ENCODE measurements around a stretch of chr3.

GRCh38 chr3:196336446-196336978, 1.7 kb downstream of the TM4SF19 start:
- CAGE, long polyA plus RNA: no peak
- RRBS: no CpG with 5 or more reads among the region's 12 CpGs

DNA sequence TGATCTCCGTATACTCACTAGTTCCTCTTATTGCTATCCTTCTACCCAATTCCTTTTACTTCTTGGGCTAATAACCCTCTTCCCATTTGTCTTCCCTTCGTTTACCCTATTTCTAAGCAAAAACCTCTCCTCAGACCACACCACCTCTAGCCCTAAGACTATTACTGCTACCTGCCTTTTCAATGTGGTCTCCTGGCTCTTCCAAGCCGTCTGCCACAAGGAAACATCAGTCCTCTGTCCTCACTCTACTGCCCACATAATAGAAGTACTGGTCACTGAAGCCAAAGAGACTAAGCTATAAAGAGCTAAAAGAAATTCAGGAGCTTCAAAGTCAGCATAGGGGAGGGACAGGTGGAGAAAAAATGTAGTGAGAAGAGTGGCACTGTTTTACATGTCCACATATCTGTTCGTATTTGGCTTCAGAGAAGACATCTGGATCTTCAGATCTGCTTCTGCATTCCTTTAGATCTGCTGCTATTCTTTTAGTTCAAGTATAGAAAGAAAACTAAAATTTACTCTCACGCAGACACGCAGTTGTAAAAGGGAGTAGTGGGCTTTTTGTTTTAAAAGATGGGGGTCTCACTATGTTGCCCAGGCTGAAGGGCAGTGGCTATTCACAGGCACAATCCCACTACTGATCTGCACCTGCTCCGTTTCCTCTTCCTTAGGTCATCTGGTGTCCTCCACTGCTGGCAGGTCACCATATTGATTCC, 35.1 kb downstream of the UBXN7 start:
- CAGE, long polyA plus RNA: no peak
- RRBS: no CpG with 5 or more reads among the region's 7 CpGs

DNA sequence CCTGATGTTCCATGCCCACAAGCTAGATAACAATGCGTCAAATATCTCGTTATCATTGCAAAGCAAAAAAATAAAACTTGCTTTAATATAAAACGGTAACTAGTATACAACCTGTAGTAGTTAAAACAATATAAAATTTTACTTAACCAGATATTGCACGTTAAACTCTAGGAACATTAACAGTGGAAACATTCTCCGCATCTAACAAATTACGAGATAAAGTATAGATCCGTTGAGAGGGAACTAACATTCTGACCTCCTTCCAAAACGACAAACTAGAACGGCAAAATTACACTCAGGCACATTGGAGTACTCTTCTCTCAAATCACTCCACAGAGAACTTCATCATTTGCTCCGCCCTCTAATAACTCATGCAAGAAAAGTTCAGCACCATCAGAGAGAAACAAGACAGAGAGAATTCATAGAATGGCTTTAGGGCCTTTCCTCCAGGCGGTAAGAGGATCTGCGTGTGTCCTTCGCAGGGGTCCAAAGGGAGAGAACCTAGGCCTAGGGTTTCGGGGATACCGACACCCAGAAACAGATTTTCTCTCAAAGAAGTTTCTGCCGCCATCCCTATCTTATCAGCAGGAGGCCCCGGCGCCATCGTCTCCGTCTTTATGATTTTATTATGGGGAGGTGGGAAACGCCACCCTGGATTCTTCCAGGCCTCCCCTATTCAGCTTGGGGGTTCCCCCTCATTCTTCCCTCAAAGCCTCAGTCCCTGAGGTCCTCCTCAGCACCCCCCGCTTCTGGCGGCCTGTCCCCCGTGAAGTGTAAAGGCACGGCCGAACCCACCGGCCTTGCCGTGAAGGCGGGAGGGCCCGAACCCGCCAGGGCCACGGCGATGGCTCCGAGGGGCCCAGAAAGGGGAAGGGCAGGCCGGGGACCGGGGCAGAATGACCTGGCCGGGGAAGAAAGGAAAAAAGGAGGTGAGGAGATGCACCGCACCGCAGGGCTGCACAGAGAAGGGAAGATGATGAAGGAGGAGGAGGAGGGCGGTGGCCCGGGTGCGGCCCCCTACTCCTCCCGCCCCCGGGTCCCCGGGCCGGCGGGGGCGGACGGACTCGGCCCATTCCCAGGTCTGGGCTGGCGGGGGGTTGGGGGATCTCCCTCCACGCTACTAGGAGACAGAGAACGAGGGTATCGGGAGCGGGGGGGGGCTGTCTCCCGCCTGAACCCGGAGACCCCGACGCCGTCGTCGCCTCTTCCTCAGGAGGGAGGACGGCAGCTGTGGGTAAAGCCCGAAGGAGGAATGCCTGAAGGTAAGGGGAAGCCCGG, 799 bp downstream of the UBXN7 start:
- CAGE, long polyA plus RNA: no peak
- RRBS: under 1% methylated on average over 16 of the region's 65 CpGs

DNA sequence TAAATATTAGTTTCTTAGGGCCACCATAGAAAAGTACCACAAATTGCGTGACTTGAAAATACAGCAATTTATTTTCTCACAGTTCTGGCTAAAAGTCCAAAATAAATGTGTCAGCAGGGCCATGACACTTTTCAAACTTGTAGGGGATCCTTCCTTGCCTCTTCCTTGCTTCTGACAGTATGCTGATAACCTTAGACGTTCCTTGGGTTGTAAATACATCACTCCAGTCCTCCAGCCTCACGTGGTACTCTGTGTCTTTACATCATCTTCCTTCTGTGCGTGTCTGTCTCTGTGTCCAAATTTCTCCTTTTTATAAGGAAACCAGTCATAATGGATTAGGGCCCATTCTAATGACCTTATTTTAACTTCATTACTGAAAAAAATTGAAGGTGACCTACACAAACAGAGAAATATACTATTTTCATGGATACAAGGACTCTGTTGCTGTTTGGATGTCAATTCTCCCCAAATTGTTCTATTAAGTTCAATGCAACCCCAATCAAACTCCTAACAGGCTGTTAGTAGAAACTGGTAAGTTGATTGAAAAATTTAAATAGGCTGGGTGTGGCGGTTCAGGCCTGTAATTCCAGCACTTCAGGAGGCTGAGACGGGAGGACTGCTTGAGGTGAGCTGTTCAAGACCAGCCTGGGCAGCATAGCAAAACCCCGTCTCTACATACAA, 7.3 kb downstream of the RNF168 start:
- CAGE, long polyA plus RNA: no peak
- RRBS: no CpG with 5 or more reads among the region's 7 CpGs

DNA sequence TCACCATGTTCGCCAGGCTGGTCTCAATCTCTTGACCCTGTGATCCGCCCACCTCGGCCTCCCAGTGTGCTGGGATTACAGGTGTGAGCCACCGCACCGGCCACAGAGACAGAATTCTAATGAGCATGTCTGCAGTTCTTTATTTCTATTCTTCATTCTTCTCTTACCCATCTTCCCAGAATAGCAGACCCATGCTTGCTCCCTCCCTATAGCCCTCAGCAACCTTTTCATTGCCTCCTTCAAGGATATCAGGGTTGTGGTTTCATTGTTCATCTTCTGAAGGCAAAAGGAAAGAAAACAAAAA, 257 bp downstream of the SMCO1 start:
- CAGE, long polyA plus RNA: no peak
- RRBS: no CpG with 5 or more reads among the region's 5 CpGs

- CAGE, long polyA plus RNA: no peak
- RRBS: no CpG with 5 or more reads among the region's 4 CpGs
Measured at GRCh38 chr3:196631643-196631906, 7.9 kb upstream of the NRROS start.

DNA sequence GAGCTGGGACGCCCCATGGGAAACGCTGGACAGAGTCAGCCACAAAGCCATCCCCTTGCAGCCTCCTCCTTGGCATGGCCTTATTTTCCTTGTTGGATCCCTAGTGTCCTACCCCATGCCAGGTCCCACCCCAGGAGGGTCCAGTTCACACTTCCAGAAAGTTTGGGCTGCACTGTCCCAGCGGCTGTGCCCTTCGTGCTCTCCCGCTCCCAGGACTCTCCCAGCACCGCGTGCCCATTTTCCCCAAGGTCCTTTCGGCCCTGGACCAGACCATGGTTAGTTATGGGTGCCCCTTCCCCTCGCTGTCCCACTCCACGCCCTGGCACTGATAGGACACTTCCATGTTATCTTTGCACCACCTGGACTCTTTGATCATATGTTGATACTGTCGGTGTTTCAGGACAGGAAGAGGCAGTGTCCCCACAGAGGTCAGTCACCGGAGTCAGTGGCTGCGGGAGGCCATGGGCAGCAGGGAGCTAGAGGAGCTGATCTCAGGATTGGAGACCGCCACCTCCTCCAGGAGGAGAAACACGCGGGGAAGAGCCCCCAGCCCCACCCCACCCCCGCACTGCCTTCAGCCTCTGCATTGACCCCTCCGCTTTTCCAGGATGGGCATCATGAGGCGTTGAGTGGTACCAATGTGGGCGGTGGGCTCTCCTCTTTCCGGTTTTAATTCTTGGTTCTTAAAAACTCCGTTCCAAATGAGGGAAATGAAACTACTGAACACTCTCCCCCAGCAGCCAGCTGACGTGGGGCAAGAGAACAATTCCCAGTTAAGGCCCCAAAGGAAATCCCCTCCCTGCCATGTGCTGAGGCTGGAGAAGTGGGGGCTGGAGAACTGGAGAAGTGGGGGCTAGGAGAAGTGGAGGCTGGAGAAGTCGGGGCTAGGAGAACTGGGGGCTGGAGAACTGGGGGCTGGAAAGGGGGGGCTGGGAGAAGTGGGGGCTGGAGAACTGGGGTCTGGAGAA, 5.5 kb upstream of the NRROS start:
- CAGE, long polyA plus RNA: no peak
- RRBS: no CpG with 5 or more reads among the region's 24 CpGs

DNA sequence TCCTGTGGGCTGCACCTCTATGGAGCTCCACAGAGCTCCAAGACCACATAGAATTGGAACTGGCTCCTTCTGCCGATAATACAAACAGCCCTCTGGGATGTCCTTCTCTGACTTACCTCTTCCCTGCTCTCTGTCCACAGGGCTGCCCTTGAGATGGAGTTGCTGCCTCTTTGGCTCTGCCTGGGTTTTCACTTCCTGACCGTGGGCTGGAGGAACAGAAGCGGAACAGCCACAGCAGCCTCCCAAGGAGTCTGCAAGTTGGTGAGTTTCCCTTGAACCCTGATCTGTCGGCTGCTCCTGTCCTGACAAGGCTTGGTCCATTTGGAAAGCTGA, 14.9 kb downstream of the NRROS start:
- CAGE, long polyA plus RNA: no peak
- RRBS: no CpG with 5 or more reads among the region's 4 CpGs

DNA sequence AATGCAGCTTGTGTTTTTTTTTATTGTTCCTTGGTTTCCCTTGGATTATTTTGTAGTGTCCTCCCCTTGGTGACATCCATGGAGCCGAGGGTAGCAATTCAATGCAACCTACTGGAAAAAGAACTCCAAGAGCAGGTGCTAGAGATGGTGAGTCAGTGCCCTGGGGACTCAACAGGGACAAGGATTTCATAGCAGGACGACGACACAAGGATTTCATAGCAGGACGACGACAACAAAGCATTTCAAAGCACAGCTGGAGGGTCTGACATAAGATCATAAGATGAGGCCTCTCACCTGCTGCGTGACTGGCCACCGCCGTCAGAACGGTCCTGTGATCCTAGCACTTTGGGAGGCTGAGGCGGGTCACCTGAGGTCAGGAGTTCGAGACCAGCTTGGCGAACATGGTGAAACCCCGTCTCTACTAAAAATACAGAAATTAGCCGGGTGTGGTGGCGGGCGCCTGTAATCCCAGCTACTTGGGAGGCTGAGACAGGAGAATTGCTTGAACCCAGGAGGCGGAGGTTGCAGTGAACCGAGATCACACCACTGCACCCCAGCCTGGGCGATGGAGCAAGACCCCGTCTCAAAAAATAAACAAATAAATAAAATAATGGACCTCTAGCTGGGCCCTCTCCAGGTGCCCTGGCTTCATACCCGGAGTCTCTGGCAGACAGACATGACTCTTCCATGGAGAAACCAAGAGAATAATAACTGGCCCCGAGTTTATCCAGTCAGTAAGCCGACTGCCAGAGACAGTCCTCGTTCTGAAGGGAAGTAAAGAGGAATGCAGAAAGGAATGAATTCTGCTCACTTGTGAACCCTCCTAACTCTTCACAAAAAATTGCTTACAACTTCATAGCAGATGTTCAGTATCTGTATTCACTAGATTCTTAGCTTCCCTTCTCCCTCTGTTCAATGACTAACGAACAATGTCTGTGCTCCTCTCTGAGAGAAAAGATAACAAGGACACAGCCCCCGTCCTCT, 22.8 kb downstream of the NRROS start:
- CAGE, long polyA plus RNA: no peak
- RRBS: no CpG with 5 or more reads among the region's 26 CpGs

DNA sequence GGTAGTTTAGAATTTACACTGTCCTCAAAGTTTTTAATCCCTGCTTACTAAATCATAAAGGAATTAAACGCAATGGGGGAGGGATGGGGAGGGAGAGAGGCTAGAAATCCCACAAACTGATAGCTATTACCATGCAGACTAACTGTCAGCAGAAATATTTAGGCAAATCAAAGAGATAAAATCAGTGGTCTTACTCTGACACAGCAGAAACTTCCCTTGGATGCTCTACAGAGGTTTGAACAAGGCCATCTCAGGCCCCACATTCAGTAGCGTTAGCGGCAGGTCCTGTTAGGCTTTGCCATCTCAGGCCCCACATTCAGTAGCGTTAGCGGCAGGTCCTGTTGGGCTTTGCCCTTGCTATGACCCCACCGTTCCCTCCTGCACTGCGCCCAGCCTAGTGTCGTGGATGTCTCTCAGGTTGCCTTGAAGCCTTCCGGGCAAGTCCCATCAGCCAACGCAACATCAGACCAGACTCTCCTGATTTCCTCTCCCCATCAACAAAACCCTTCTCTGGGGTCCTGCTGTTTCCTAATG, 23.6 kb downstream of the NRROS start:
- CAGE, long polyA plus RNA: no peak
- RRBS: no CpG with 5 or more reads among the region's 10 CpGs

DNA sequence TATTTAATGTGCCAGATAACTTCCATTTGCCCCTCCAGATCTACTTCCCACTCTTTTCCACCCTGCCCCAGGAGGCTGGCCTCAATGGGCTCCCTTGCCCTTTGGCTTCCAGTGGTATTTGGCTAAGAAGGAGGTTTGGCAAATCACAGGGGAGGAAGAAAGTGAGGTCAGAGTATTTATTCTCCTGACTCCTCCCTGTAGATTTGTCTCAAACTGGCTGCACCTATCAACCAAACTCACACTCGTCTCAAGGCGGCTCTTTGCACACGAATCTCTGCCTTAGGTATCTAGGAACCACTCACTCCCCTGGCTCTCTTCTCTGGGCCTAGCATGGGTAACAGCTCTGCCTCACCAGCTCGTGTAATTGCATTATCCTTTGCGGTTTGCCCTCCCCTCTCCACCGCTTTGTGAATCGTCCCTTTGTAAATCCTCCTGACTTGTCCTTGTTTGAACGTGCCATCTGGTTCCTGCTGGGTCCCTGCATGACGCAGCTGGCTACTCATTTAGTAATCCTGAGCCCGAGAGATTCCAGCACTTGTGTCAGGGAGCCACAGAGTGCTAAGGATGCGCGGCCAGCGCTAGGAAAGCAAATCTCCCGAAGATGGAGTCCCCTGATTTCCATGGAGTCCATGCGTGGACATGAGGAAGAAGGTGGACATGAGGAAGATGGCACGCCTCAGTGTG, 26.5 kb downstream of the NRROS start:
- CAGE, long polyA plus RNA: no peak
- RRBS: no CpG with 5 or more reads among the region's 16 CpGs

DNA sequence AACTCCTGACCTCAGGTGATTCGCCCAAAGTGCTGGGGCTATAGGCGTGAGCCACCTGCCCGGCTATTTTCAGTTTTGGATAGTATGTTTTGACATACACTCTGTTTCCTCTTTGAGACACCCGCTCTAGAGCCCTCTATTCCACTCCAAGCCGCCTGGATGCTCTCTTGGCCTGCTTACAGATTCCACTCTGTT, 606 bp downstream of the CEP19 start:
- CAGE, long polyA plus RNA: no peak
- RRBS: no CpG with 5 or more reads among the region's 5 CpGs

DNA sequence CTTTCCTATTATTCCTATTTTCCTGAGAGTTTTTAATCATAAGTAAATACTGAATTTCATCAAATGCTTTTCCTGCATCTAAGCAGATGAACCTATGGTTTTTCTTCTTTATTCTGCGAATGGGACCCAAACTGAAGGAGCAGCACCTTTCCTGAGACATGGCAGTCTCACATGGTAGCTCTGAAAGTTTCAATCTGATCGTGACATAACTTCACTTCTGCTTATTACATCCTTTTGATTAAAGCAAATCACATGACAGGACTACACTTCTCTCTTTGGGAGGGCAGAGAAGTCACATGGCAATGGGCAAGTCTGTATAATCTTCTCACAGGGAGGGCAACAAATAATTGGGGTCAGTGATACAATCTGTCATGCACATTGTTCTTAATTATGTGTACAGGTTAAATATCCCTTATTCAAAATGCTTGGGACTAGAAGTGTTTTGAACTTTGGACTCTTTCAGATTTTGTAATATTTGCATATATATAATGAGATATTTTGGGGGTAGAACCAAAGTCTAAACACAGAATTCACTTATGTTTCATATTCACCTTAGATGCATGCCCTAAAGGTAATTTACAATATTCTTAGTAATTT, 21.6 kb downstream of the NCBP2 start:
- CAGE, long polyA plus RNA: no peak
- RRBS: no CpG with 5 or more reads among the region's 2 CpGs

GRCh38 chr3:196942850-196943502, 502 bp downstream of the NCBP2AS2 start:
- CAGE, long polyA plus RNA: no peak
- RRBS: no CpG with 5 or more reads among the region's 39 CpGs

GRCh38 chr3:196996450-196997238, 28.0 kb upstream of the PIGZ start:
- CAGE, long polyA plus RNA: no peak
- RRBS: no CpG with 5 or more reads among the region's 17 CpGs

DNA sequence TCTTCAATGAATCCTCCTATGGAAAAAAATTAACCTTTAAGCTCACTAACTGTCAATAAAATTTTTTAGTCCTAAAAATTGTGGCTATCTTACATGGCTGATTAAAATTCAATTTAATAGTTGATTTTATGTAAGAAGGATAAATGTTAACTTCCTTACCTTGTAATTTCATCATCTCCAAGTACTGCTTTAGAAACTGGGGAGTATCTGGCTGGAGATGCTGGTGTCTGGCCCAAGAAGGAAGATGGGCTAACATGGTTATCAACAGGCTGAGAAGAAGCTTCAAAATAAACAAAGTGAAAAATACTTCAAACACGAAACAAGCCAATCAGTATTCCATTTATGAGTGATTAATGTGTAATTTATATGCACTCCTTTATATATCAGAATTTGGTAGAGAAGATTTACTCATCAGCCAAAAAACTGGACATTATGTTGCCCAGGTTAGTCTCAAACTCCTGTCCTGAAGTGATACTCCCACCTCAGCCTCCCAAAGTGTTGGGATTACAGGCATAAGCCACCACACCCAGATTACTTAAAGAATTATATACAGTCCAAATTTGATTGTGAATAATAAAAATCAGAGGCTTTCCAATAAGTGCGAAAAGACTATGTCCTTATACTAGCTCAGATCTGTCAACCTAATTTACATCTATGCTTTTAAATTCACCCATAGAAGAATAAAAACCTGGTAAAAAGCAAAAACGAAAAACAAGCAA, 89.8 kb upstream of the MELTF start:
- CAGE, long polyA plus RNA: no peak
- RRBS: no CpG with 5 or more reads among the region's 3 CpGs

- CAGE, long polyA plus RNA: no peak
- RRBS: no CpG with 5 or more reads among the region's 6 CpGs
Measured at GRCh38 chr3:197139979-197140491, 110.4 kb upstream of the MELTF start.

DNA sequence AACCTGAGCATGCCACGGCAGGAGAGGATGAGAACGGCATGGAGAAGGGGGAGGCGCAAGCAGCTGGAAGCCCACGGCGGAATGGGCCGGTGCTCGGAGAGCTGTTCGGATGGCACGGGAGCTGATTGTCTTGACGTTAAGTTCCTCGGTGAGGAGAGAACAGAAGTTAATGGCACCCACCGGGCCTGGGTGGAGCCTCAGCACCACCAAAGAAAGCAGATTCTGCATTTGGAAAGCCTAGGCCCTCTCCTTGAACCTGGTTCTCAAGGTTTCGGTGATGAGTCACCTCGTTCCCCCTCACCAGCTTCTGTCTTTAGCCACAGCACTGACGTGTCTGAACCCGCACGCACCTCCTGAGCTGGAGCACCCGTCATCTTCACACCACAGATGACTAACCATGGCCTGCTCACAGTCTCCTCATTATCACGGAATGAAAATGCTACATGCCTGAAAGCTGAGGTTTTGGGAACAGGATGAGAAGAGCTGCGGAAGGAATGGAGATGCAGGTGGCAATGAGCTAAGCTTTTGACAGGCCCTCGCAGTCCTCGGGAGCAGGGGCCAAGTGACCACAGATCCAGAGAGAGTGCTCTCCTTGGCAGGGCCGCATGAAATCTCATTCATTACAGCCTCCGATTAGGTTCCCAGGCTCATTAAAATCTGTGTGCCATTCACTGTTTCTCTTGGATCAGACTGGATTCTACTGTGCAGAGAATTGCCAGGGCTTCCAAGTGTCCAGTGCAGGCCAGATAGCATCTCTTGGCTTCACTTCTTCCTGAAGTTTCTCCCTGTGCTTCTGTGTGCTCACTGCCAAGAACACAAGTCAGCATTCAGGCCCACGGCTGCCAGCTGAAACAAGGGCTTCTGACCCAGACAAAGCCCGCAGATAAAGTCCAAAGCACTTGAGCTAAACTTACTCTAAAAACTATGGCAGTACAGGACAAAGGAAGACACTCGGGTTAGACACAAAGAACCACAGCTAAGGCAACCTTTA, 96.3 kb upstream of the DLG1 start:
- CAGE, long polyA plus RNA: no peak
- RRBS: 2% methylated on average over 6 of the region's 27 CpGs

DNA sequence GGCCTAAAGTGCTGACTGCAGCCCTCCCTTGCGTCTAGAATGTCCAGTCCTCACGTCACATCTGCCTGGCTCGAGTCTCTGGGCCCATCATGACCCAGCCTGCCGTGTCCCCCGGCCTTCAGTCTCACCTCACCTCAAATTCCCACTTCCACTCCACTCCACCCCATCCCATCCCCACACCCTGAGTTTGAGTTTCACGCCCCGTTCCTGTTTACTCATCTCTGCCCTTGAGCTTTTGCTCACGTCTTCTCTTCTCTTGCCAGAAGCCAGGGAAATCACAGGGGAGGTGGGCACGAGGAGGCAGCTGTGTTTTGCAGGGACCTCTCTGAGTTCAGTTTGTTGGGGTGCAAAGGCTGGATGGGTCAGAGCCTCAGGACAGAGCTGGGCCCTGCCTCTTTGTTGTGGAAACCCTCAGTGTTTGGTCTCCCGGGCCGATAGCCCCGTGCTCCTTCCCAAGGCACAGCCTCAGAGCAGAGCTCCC, 41.1 kb downstream of the BDH1 start:
- CAGE, long polyA plus RNA: no peak
- RRBS: no CpG with 5 or more reads among the region's 12 CpGs

- CAGE, long polyA plus RNA: no peak
- RRBS: no CpG with 5 or more reads among the region's 8 CpGs
Measured at GRCh38 chr3:197535243-197535781, 20.5 kb downstream of the BDH1 start.